SK-N-MC (cell line): ENCODE measurements around the gene ZIC1.

DNA sequence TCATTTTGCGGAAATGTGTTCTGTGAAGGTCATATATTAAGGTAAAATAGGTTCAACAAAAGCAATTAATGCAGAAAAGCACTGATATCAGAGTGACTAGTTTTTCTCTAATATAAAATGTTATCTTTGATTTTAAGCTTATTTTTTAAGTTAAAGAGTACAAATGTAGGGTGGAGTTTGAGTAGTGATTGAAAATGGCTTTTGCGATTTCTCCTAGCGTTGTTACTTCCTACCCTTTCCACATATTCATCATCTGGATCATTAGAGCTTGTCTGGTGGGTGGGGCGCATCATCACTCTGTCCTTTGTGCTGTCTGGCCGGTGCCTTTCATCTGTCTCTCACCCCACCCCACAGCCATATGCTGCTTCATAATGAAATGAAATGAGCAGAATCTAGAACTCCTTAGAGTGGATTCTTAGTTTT is 44.2 kb downstream of the ATP1B3 start:
- RRBS, result no CpG with 5 or more reads among the region's 5 CpGs

DNA sequence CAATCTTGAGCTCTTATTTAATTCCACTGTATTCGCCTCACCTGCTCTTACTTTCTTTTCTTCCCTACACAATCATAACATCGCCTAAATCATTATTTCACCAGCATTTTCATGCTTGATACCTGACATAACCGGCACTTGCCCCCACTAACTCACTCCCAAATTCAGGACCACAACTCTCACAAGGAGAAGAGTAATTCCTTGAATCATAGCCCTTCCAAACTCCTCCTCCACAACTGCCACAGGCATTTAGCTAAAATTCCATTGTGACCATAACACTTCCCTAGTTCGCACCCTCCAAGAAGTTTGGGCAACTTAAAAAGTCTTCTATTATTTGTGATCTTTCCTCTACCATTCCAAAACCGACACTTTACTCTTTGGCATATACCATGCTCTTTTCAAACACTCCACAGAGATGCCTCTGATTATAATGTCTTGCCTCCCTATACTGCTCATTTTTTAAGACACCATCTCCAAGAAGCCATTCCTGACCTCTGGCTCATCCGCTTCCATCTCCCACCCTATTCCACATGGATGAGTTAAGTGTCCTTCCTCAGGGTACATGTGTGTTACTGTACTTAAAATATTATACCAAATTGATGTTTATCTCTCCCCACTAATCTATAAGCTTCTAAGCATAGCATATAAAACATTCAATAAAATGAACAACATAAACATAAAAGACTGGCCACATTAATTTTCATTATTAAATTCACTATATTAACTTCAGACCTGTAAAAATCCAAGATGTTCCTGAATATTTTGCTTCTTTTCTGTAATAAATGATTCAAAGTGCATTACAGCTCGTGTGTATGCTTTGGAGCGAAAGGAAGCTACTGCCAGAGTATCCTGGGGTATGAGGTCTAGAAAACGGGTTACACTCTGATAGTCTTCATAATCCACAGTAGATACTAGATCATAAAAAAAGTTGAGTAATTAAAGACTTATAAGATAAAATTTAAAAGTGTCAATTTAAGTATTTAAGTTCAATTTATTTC is 59.7 kb upstream of the XRN1 start:
- RRBS, result no CpG with 5 or more reads among the region's 9 CpGs

GRCh38 chr3:142597922-142598610 is 1.9 kb downstream of the PLS1 start:
- RRBS, result no CpG with 5 or more reads among the region's 5 CpGs

GRCh38 chr3:143000466-143000880 is 897 bp upstream of the U2SURP start:
- RRBS, result no CpG with 5 or more reads among the region's 10 CpGs

GRCh38 chr3:143528791-143529462 is 319.3 kb downstream of the SLC9A9 start:
- RRBS, result no CpG with 5 or more reads among the region's 5 CpGs

DNA sequence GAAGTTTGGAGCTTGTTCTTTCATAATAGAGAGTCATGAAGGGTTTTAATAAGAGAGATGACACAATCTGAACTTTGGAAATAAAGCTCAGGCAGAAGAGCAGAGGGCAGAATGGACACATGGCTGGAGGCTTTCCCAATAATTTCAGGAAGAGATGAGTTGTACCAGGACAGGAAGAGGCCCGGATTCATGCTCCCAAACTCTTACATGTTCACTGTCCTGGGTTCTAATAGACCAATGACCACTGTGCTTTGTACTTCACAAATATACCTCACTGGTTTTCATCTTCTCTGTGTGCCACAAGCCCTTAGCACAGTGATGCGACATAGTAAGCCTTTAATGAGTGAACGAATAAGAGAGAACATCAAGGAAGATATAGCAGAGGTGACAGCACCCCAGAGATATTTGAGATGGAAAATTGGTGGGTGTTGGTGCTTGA is 194.7 kb downstream of the SLC9A9 start:
- RRBS, result no CpG with 5 or more reads among the region's 3 CpGs

DNA sequence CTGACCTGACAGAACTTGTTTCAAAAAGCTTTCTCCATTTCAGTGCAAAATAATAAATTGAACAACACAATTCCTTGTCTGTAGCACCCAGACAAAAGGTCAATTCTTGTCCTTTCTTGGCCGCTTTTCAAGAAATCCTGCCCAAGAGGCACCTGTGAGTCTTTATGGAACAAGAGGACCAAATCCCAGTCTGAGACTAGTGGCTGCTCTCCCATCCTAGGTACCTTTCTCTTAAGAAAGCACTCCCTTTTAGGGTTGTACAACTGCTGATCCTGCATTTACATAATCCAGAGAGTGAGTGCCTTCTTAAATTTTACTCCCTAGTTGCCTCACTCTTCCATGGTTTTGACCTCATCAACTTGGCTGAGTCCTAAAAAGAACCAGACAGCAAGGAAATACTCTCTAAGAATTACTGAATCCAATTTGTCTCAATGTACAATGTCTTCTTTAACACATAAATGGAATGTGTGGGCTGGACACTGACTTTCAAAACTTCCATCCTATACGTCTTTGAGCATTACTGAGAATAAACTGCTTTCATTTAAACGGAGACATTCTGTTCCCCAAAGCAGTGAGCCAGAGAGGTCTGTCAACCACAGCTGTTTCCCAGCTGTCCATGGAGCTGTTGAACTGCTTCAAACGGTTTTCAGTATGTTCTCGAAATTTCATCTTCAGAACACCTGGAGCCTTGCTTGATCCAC is 179.3 kb downstream of the SLC9A9 start:
- RRBS, result no CpG with 5 or more reads among the region's 5 CpGs

DNA sequence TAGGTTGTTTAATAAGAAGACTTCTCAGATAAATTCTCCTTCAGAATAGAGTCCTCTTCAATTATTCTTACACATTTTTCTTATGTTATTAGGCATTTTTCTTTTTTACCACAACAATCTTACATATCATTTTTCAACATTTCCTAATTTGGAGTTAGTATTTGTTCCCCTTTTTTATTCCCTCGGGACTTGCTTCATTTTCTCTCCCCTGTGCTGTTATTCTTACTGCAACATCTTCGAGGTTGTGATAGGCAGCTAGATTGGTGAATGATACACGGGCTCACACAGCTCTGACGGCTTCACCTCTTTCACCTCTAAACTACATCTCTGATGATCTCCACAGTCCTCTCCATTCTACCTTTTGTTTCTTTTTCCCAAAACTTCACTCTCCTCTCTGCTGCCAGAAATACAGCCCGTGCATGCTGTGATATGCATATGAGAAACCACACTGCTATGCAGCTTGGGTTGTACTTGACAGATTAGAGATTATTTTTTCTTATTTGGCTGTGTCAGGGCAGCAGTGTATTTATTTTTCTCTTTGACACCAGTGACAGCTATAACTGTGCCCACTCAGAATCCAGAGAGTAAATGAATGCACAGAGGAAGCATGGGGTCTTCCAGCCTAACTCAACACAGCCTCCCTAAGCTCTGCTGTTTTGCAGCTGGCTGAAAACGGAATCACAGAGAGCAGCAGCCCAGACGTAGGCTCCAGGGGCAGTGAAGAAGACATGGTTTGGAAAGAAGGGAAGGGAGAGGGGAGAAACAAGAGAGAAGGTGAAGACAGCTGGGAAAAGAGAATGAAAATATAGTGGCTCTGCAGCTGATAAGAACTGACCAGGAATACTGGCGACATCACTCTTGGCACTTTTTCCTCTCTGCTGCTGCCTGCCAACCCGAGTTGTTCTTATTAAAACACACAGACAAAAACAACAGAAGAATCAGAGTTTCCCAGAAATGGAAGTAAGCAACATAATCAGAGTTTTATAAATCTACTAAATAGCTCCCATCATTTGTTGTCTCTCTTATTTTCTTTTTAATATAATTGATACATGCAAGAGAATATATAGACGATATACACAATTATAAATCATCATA is 61.7 kb downstream of the SLC9A9 start:
- RRBS, result no CpG with 5 or more reads among the region's 10 CpGs

- RRBS, result no CpG with 5 or more reads among the region's 14 CpGs
These were observed 691 bp upstream of the PLOD2 start for GRCh38 chr3:146161717-146162032.

DNA sequence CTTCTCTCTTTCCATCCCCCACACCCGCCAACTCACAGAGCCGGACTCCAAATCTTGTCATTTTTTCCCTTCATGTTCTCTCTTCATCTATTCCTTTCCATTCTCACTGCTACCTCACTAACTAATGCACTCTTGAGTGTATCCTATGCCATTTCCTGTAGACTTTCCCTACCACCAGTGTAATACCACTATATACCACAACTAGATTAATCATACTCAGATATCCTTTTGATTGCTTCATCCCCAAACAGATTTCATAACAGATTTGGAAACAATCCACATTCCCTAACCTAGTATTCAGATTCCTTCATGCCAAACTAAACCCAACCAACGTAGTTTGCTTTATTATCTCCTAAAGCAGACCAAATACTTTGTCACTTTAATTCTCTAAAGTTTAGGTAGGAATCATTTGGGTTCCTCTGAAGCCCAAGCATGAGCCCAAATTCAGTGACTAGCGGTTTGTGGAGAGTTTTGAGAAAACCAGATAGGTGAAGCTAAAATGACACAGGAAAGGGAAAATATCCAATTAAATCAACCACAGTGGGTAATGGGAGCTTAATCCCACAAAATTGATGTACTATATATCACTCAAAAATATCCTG is 2.7 kb upstream of the PLOD2 start:
- RRBS, result no CpG with 5 or more reads among the region's 4 CpGs

DNA sequence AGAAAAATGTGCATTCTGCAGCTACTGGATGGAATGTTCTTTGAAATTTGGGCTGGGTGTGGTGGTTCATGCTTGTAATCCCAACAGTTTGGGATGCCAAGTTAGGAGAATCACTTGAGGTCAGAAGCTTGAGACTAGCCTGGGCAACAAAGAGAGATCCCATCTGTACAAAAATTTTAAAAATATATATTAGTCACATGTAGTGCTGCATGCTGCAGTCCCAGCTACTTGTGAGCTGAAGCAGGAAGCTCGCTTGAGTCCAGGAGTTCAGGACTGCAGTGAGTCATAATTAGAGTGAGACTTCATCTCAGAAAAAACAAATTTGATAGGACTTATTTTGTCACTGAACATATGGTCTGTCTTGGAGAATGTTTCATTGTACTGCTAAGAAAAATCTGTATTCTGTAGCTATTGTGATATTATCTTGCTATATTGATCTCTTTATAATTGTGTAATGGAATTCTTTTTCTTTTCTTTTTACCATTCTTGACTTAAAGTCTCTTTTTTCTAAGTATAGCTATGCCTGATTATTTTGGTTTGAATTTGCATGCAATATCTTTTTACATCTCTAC is 63.0 kb upstream of the PLSCR4 start:
- RRBS, result no CpG with 5 or more reads among the region's 1 CpG

- RRBS, result no CpG with 5 or more reads among the region's 1 CpG
These were observed 35.4 kb upstream of the PLSCR2 start for GRCh38 chr3:146504735-146505145.

DNA sequence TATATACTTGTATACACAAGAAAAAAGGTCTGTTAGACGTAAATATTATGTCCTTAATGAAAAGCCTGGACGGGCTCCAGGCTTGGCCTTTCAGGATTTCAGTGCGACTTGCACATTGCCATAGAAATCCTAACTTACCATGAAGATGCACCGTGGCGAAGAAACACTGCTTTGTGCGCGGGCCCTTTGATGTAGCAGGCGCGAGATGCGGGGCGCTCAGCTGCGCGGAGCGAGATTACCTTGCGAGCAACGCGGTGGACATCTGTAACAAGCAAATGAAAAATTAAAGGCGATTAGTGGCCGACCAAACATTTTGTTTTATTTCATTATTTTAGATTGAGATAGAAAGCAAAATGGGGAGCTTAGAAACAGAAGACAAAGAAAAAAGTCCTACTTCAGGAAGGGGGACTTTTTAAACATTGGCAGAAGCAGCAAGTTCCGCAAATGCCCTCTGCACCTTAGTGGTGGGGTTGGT is 17.7 kb downstream of the ZIC4 start:
- RRBS, result no CpG with 5 or more reads among the region's 20 CpGs

DNA sequence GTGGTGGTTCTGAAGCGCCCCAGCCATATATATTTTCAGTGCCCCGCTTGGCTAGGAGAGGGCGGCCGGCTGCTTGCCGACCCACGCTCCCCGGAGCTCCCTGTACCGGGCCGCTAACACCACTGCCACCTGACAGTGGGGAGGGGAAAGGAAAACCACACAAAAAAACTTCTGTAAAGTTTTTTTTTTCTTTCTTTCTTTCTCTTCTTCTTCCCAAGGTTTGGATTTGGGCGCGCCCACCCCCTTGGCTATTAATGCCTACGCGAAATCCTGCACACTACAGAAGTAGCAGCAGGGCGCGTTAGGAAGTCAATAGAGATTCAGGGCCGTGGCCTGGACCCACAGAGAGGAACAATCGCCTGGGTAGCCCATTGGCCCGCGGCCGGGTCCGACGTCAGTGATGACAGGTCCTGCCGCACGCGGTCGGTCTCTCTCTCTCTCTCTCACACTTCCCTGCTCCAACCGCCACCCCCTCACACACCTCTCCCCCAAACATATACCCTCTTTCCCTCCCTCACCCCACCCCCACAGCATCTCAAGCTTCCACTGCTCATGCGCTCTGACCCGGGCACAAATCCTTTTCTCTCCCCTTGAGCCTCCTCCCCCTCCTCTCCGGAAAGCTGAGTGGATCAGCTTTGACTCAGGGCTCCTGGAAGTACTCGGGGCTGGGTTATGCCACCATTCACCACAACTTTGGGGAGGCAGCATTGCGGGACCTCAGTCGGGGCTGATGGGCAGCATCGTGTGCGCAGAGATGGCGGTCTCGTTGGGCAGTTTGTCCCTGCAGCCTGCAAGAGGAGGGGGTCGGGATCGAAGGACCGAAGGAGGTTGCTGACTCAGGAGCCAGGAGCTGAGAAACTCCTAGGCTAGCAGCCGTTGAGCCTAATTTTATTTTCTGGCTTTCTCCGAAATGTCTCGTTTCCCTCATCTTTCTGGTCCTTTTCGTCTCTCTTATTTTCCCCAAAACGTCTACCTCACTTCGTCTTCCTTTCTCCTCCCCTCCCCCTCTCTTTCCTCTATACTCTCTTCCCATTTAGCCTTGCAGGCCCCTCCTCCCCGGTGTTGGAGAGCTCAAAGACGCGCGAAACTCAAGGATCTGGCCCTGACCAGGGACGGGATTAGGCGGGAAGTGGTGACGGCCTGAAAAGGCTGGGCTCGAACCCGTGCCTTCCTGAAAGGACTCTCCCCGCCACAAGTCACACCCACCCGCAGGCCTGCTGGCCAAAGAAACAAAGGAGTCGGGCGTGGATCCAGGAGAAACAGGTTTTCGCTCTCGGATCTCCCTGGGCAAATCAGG is 9.0 kb downstream of the ZIC4 start:
- RRBS, result 75% methylated on average over 1 of the region's 61 CpGs

DNA sequence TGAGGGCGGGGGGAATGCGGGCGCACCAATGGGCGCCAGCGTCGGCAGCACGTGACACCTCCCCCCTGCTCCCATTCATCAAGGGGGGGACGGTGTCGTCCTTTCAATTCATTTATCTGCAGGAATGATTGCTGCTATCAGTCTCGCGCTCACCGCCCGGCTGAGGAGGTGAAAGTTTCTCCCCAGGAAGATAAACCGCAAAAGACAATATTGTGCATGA is at the start of gene ZIC1:
Gene ZIC1 (plus strand): TSS at position 106 of the 220 bp plus-strand sequence.
- RRBS, result no CpG with 5 or more reads among the region's 14 CpGs

DNA sequence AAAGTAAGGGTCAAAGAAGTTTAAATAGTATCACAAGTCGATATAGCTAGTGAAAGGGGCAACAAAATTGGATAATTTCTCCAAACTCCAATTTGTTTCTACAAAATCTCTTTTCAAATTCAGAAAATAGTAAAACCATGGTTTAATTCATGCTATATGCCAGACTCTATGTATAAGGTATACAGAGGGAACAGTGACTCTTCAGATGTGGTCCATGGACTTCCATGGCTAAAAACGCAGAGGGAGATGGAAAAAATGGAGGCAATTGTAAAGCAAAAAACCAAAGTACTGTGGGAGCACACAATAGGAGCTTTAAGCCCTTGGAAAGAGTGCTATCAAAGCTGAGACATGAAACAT is 264.7 kb upstream of the AGTR1 start:
- RRBS, result no CpG with 5 or more reads among the region's 2 CpGs

GRCh38 chr3:148712261-148712707 is 14.6 kb downstream of the AGTR1 start:
- RRBS, result no CpG with 5 or more reads among the region's 1 CpG

- RRBS, result no CpG with 5 or more reads among the region's 1 CpG
These were observed 36.8 kb upstream of the CPB1 start for GRCh38 chr3:148790874-148791248.